Camera-type eye (tissue), 1 donor: ENCODE measurements around the gene BCL2A1.

DNA sequence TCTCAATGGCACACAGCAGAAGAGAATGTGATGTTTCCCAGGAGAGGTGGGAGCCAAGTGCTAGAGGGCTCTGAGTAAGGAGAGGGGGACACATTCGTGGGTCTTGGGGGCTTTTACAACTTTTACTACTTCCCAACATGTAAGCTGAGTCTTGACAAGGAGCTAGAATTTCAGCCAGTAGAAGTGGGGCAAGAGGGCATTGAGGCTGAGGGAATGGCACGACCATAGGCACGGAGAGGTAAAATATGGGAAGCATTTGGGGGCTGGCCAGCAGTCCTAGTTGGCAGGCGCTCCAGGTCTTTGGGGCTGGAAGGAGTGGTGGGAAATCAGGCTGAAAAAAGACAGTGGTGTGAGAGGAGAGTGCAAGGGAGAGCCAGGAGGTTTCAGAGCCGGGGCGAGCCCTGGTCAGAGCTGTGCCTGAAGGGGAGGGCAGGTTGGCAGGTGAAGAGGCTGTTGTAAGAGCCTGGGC, 1.7 kb upstream of the IDH3A start:
- RAMPAGE, long total RNA: no peak

DNA sequence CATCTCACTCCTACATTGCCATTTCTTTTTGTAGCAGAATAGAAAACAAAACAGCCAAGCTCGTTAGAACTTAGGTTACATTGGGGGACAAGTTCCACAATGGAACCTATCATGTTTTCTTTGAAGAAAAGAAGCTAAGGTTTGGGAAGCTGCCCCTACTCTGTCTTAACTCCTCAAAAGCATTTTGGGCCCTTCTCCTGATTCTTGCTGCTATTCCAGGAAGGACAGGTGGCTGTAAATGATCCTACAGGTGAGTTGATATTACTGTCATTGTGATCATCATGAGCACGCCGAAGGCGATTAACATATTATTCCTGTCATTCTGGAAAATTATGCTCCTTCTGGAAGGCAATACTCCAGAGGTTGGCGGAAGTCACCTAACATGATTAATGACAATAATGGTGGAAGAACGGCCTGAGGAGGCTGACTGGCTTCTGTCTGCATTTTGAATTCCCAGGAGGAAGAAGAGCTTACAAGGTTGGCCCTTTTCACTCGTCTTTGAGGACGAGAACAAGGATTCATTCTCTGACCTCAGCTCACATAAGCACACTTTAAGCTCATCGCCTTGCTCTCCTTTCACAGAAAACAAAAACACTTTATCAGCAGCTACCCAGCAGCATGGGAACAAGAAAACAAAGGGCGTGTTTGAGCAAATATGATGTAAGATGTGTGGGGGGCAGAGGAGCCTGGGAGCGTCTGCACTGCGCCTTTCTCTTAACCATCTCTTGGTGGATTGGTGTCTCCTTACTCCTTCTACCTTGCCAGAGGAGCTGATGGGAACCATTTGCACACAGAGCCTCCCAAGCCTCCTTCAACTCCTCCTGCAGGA, 23.2 kb downstream of the ACSBG1 start:
- RAMPAGE, long total RNA: no peak

GRCh38 chr15:78316162-78317251, 17.1 kb upstream of the SKIC8 start:
- RAMPAGE, long total RNA: no peak

DNA sequence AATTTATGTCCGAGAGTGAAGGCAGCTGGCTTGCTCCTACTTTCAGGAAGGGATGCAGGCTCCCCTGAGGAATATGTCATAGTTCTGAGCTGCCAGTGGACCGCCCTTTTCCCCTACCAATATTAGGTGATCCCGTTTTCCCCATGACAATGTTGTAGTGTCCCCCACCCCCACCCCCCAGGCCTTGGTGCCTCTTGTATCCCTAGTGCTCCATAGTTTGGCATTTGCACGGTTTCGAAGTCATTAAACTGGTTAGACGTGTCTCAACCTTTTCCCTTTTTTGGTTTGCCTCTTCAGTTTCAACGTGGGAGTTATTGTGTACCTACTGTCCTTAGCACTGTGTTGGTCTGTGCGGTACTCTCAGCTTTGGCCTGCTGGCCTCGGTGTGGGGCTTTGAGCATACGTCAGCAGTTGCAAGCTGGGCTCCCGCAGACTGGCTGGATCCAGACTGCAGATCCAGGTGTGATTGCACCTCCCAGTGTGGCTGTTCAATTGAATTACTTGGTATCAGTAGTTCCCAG, 7.9 kb downstream of the CRABP1 start:
- RAMPAGE, long total RNA: no peak

DNA sequence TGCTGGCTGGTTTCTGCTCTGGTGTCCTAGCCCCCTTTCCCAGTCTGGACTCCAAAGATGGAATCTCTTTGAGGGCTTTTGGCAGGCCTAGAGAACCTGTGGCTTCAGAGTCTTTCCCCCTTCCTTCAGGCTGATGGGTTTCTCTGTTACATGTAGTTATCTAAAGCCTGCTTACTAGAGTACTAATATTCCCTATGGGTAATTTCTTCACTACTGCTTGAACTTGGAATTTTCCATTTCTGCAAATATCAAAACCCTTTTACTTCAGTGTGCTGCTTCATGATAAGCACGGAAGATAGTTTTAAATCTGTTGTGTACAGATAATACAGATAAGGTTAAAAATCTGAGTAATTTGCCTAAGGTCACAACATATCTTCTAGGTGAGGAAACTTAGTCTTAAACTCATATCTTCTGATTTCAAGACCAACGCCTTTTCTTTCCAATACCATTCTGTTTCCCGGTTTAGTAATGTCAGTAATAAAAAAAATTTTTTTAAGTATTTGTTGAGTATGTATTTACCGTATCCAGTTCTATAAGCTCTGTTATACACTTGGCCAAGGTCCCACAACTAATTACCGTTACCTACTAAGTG, 10.8 kb downstream of the IREB2 start:
- RAMPAGE, long total RNA: no peak

DNA sequence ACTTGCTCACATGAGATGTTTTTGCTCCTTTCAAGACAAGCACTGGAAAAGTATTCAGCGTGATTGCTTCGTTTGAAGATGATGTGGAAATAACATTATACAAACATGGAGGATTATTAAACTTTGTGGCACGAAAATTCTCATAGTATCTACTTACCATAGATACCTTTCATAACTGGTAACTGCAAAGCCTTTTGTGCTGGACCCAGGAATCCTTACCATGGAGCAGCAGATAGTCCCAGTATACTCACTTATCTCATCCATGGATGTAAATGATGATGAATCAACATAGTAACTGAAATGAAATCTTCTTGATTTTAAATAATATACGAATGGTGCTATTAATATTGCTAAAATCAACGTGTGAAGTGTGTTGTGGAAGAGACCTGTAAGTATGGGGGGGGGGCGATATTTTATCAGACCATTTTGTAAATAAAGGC, 9.4 kb upstream of the HYKK start:
- RAMPAGE, long total RNA: no peak

DNA sequence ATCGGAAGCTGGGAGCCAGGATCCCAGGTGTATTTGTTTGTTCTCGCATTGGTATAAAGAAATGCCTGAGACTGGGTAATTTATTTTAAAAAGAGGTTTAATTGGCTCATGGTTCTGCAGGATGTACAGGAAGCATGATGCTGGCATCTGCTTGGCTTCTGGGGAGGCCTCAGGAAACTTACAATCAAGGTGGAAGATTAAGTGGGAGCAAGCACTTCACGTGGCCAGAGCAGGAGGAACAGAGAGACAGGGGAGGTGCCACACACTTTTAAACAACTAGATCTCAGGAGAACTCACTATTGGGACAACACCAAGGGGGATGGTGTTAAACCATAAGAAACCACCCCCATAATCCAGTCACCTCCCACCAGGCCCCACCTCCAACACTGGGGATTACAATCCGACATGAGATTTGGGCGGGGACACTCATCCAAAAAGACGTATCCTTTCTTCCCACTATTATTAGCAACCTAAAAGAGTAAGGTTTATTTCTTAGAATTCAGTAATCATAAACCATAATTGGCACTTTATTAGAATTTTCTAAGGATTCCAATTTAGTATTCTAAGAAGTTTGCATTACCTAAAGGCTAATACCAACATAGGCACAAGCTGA, 5.4 kb upstream of the HYKK start:
- RAMPAGE, long total RNA: no peak

GRCh38 chr15:78541182-78541479, 887 bp downstream of the PSMA4 start:
- RAMPAGE, long total RNA: no peak

- RAMPAGE, long total RNA: no peak
Measured at GRCh38 chr15:78541480-78541986, 1.3 kb downstream of the PSMA4 start.

GRCh38 chr15:78904622-78905348, 32.1 kb downstream of the MORF4L1 start:
- RAMPAGE, long total RNA: no peak

DNA sequence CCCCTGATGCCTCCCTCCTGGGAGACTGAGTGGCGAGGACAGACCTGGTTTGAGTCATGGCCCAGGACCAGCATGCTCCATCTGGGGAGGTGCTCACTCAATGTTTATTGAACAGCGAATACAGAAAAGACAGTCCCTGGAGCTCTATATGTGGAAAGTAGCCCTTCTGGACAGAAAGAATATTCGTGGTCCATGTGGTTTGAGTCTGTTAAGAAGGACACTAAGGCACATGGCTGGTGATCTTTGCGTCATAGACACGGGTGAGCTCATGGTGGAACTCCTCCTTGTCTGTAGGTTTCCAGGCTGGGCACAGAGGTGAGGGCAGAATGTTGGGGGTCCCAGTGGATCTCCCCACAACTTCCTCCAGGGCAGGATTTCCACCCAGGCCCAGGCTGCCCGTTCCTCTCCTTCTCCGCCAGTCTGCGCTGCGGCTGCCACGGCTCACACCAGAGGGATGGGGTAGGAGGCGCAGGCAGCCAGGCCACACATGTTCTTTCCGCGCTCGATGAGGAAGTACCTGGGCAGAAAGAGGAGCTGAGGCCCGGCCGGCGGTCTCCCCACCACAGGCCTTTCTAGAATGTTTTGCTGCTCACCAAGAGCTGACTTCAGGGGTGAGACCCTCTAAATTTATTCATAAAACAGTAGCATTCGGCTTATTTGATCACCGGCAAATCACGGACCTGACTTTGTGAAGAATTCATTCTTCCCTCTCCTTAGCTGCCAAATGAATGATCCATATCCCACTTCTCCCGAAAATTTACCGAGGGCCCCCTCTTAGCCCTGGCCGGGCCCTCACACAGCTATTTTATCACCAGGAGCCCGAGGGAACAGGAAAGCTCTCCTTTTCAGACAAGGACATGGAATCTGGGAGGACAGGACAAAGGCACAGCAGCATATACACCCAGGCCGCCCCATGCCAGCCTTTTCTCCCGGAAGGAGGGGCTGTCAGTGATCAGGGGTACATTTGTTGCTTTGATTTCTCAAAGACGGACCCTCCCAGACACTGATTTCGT, 22.9 kb downstream of the CTSH start:
- RAMPAGE, long total RNA: no peak

- RAMPAGE, long total RNA: no peak
Measured at GRCh38 chr15:78978538-78979172, 33.8 kb upstream of the CTSH start.

GRCh38 chr15:79322040-79322861, 11.3 kb downstream of the TMED3 start:
- RAMPAGE, long total RNA: no peak

DNA sequence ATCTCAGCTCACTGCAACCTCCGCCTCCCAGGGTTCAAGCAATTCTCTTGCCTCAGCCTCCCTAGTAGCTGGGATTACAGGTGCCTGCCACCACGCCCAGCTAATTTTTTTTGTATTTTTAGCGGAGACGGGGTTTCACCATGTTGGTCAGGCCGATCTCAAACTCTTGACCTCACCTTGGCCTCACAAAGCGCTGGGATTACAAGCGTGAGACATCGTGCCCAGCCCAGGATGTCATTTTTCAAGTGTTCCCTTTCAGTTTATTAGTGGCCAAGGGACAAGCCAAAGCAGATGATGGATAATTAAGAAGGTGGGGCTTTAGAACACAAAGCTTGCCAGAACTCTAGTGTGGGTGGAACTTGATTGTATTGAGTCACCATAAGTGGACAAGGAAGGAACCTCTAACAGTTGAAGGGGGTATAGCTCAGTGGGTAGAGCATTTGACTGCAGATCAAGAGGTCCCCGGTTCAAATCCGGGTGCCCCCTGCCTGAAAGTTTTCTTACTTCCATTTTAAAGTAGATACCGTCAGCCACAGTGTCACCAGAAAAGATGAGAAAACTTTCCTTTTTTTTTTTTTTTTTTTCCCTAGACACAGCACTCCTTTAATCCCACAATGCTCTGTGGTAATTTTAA, 152.5 kb downstream of the MTHFS start:
- RAMPAGE, long total RNA: no peak

DNA sequence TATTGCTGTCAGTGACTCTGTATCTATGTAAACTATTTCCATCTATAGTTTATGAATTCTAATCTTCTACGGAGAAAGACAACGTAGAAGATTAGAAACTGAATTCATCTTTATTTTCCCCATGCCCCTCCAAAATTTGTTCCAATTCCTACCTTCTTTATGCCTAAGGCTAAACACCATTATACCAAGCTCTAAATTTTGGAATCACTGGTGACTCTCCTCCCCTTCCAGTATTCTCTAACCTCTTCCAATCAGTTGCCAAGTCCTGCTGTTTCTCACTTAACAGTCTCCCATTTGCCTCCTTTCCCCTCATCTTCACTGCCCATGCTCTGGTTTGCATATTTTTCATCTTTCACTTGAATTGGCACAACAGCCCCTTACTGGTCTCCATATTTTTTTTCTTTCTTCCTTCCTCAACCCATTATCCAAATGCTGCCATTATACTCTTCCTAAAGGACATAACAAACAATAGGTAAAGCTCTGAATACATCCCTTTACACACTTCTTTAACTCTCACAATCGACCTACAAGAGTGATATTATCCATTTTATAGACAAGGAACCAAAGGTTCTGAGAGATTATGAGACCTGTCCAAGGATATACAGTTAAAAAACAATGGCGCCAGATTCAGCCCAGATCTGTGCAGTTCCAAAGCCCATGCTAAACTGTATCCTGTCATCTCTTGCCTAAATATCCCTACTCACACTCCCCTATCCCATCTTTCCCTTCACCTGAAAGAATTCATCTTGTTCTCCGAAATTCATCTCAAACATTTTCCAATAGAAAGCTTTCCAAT, 2.1 kb downstream of the MTHFS start:
- RAMPAGE, long total RNA: no peak

DNA sequence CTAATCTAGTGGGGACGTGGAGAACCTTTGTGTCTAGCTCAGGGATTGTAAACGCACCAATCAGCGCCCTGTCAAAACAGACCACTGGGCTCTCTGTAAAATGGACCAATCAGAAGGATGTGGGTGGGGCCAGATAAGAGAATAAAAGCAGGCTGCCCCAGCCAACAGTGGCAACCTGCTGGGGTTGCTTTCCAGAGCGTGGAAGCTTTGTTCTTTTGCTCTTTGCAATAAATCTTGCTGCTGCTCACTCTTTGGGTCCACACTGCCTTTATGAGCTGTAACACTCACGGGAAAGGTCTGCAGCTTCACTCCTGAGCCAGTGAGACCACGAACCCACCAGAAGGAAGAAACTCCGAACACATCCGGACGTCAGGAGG, 29.9 kb upstream of the MTHFS start:
- RAMPAGE, long total RNA: no peak

DNA sequence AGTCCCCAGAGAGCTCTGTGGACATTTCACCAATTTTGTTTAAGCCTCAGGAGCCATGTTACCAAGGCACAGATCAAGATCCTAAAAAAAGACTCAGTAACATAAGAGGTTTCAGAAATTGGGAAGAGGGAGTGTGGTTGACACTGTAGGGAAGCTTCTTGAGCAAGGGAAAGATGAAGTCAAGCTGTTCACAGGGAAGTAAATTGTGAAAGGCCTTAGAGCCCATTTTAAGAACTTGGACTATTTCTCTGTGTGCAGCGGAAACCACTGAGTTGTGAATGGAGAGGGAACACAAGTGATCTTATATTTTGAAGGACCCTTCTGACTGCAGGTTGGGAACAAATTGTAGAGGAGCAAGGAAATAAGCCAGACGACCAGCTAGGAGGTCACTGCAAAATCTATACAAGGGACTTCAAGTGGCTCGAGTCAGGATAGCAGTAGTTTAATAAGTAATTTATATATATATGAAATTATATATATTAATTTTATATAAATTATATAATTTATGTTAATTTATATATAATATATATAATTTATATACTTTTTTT, 18.6 kb downstream of the BCL2A1 start:
- RAMPAGE, long total RNA: no peak

DNA sequence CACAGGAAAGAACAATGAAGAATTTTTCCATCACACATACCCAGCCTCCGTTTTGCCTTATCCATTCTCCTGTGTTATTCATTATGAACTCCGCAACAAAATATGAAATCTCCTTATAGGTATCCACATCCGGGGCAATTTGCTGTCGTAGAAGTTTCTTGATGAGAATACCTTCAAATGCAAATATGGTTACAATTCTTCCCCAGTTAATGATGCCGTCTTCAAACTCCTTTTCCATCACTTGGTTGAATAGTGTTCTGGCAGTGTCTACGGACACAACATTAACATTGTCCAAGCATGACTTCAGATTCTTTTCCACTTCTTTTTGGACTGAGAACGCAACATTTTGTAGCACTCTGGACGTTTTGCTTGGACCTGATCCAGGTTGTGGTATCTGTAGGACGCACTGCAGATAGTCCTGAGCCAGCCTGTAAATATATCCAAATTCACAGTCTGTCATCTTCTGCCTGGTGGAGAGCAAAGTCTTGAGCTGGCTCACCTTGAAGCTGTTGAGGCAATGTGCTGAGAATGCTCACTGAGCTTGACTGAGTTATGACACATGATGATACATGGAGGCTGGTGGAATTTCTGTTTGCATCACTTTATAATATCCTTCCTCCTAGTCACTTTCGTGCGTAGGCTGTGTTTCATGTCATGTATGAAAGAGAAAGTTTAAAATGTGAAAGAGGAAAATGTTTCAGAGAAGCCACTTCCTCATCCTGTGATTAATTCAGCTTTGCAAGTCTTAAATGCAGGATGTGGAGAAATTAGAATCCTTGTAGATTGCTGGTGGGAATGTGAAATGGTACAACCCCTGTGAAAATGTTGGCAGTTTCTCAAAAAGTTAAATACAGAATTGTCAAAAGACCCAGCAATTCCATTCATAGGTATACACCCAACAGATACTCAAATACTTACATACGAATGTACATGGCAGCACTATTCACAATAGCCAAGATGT, at the start of gene BCL2A1:
Gene BCL2A1 (minus strand): TSS at position 537 of the 961 bp plus-strand sequence.
- RAMPAGE, long total RNA: start-site peak on the minus strand centred at position 532 of the sequence, 32 bp wide, 8 reads

GRCh38 chr15:80060410-80061404, 1.2 kb downstream of the ZFAND6 start:
- RAMPAGE, long total RNA: no peak

- RAMPAGE, long total RNA: no peak
Measured at GRCh38 chr15:80129421-80129779, 23.4 kb upstream of the FAH start.